Paraaortic lymph node (tissue), 1 donor: ENCODE data around the genes SLTM and MYO1E.

DNA sequence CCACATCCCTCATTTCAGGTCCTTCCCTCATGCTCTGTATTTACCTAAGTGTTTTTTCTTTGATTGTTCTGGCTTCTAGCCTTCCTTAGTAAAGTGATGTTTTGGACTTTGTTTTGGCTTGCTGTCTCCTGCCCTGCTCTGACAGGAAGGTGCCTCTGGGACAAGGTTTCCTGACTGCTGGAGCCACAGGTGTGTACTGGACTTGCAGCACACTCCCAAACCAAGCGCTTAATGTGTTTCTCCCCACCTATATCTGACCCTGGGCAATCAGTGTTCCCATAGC lies 30.0 kb upstream of the ALDH1A2 start:
- PRO-cap = no peak

DNA sequence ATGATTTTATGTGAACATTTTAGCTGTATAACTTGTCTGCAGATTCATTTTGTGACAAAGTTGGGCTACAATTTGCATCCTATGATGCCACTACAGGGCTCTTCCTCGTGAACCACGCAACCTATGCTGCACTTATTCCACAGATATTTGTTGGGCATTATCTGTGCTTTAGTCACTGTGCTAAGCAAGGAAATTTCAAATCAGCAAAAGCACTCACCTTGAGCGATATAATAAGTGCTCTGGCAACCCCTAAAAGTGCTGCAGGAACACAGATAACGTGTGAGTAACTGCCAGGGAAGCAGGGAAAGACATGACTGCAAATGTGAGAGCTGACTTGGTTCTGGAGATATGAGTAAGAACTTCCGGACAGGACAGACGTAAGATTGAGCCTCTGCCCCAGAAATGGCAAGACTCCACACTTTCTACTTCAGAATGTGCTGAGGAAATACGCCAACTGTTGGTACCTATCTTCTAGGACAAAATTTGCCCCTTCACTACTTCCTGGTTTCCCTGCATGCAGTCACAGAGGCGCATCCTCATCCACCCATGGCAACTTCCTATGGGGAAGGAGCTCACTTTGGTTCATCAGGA lies 41.5 kb downstream of the AQP9 start:
- PRO-cap = no peak

- PRO-cap = no peak
Measured at GRCh38 chr15:58279197-58279561, 141.0 kb downstream of the AQP9 start.

GRCh38 chr15:58330020-58330913 lies 101.5 kb upstream of the LIPC start:
- PRO-cap = no peak

- PRO-cap = no peak
Measured at GRCh38 chr15:58467657-58468023, 35.8 kb downstream of the LIPC start.

- PRO-cap = unidirectional peak, plus-strand start at chr15:58473453; unidirectional peak, plus-strand start at chr15:58473511
Measured at GRCh38 chr15:58472709-58473678, 41.2 kb downstream of the LIPC start.

GRCh38 chr15:58473679-58474123 lies 41.9 kb downstream of the LIPC start:
- PRO-cap = no peak

DNA sequence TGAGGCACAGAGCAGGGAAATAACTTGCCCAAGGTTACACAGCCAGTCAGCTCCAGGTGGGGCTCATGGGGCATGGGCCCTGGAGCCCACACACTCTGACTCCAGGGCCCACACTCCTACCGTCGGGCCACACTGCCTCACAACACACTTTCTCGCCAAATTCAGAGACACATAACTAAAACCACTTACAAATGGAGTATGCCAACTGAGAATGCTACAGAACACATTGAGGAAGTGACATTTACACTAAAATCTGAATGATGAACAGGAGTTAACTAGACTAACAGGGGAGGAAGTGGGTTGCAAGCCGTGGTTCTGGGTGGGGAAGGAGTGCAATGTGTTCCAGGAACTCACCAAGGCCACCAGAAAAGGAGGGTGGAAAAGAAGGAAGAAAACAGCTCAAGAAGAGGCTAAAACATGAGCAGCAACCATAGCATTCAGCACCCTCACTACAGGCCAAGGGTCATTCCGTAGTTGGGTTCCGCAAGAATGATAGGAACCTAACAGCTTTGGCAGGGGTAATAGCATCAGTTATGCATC lies 52.9 kb downstream of the LIPC start:
- PRO-cap = no peak

- PRO-cap = no peak
Measured at GRCh38 chr15:58520175-58521279, 88.7 kb downstream of the LIPC start.

DNA sequence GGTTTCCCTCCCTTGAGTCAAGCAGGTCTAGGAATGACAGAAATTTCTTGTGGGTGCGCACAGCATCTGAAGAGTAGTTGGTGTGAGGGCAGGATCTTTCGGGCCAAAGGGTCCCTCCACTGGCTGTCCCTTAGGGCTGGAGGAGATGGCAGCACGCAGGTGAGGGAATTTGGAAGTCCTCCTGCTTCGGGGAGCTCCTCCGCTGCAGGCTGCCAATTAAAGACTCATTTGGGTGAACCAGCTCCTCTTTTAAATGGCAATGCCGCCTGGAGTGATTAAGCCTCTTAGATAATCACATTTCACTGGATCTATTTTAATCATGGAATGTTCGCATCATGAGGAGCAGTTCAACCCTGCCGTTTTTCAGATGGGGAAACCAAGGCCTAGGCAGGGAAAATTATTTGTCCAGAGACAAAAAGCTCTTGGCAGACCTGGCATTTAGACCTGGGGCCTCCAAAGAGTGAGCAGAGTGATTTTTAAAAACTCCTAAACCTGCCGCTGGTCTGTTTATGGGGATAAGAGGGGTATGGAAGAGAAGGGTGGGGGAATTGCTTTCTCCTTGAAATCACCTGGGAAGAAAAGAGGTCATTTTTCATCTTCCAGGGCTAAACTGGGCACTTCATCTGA lies 118.0 kb downstream of the LIPC start:
- PRO-cap = no peak

DNA sequence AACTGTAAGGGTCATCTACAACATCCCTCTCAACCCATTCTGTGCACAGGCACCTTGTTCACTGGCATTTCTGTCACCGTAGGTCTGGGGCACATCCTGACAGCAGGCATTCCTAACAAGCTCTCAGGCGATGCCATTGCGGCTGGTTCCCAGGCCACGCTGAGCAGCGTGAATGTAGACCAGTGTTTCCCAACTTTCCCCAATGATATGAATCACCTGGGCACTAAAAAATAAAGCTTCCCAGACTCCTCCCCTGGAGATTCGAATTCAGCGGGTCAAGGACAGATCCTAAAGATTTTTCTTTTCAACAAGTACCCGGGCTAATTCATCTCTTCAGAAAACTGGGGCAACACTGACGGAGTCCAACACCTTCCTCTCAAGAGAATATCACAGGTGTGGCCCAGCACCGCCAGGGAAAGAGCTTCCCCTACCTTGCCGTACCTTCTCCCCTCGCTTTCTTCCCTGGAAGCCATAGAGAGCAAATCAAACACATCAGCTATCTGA lies 143.4 kb downstream of the LIPC start:
- PRO-cap = no peak

- PRO-cap = bidirectional peak, plus-strand start at chr15:58628918, minus-strand start at chr15:58628851
Measured at GRCh38 chr15:58628380-58629204, 120.9 kb downstream of the ADAM10 start.

DNA sequence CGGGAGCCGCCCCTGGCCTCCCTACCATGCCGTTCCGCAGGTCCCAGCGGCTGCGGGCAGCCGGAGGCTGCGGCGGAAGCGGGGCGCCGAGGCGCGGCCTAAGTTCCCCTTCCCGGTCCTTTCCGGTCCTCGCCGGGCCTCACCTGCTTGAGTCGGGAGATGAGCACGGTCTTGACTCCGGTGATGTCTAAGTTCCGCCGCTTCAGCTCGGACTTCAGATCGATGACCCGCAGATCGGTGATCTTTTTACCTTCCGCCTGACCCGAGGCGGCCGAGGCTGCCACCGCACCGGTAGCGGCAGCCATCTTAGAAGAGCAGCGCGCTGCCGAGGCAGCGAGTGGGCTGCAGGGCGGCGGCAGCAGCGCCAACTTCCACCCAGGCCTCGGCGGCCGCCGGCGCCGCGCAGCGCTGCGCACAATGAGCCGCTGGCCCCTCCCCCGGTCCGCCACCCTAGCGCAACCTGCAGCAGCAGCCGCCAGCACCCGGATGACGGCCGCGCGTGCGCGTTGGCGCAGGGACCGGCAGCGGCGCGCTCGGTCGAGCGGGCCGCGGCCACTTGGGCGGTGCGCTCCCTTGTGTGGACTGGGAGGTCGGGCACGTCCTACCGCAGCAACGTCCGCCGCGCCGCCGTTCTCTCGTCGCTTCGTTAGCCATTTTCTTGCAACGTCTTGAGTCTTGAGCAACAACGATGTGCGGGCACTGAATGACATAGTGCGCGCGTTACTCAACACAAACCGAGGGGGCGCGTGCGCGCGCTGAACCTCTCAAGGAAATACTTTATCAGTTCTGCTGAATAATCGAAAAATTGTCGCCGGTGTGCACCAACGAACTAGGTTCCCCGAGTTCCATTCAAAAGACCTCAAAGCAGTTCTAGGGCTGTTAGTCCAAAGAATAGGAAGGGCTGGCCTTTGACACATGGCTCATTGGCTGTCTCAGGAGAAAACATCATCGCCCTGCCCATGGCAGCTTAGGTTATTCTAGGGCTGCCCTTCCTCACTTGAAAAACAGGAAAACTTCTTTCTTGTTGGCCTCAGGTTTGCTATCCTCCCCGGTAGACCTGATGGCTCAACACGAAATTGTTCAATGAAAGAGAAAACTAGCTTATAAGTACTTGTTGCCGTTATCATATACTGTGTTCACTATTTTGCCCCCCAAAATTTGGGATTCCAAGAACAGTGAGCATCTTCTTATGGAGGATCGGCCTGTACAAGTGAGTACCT lies at the start of gene SLTM:
Gene SLTM (minus strand): TSS at position 419 of the 1,220 bp plus-strand sequence.
- PRO-cap = bidirectional peak, plus-strand start at position 514 of the sequence, minus-strand start at position 339 of the sequence

DNA sequence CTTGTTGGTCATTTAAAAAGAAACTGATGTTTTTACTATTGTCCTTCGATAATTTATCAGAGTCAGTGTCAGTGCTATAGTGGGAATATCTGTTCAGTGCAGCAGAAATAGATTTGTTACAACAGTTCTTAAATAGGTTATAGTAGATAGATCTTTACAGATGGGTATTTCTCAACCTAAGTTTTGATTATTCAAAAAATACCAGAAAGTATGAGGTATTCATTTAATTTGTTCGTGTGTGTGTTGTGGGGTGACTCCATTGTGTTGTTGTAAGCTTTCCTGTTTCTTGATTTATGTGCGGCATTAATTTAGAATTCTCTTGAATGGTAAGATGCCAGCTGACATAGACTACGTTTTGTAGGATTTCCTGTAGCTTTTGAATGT lies 1.1 kb downstream of the RNF111 start:
- PRO-cap = no peak

GRCh38 chr15:59298104-59298968 lies 74.3 kb downstream of the MYO1E start:
- PRO-cap = bidirectional peak, plus-strand start at chr15:59298482, minus-strand start at chr15:59298449

- PRO-cap = no peak
Measured at GRCh38 chr15:59315777-59316717, 56.6 kb downstream of the MYO1E start.

- PRO-cap = bidirectional peak, plus-strand start at chr15:59372698, minus-strand start at chr15:59372551; bidirectional peak, plus-strand start at chr15:59373021, minus-strand start at chr15:59372871
Measured at GRCh38 chr15:59372228-59373388, at the start of gene MYO1E. Gene MYO1E (minus strand): TSS chr15:59372871.

GRCh38 chr15:59438911-59439163 lies 851 bp downstream of the FAM81A start:
- PRO-cap = no peak

- PRO-cap = no peak
Measured at GRCh38 chr15:59549086-59549634, 62.4 kb upstream of the GCNT3 start.

GRCh38 chr15:59662309-59662602 lies 4.9 kb upstream of the GTF2A2 start:
- PRO-cap = no peak